ENCODE measurements around a stretch of chr1.

GRCh38 chr1:17563643-17564432, 24.3 kb downstream of the ARHGEF10L start:
- RRBS: no CpG with 5 or more reads among the region's 9 CpGs

DNA sequence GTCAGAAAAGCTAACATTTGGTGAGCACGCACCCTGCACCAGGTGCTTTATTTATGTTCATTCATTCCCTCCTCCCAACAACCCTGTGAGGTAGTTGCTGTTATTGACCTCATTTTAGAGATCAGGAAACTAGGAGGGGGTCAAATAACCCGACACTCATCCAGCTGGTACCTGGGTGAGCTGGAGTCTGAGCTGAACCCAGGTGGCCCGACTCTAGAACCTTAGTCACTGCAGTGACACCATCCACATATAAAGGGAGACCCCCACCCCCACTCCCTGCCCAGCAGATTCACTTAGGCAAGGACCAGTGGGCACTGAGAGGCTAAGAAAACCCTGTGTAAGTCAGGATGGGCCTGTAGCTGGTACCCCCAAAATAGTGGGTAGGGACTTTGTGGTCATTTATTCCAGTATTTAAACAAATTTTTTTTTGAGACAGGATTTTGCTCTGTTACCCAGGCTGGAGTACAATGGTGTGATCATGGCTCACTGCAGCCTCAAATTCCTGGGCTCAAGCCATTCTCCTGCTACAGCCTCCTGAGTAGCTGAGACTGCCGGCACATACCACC, 44.0 kb downstream of the ARHGEF10L start:
- RRBS: no CpG with 5 or more reads among the region's 4 CpGs

GRCh38 chr1:17595260-17596217, 56.0 kb downstream of the ARHGEF10L start:
- RRBS: 84% methylated on average over 3 of the region's 22 CpGs

DNA sequence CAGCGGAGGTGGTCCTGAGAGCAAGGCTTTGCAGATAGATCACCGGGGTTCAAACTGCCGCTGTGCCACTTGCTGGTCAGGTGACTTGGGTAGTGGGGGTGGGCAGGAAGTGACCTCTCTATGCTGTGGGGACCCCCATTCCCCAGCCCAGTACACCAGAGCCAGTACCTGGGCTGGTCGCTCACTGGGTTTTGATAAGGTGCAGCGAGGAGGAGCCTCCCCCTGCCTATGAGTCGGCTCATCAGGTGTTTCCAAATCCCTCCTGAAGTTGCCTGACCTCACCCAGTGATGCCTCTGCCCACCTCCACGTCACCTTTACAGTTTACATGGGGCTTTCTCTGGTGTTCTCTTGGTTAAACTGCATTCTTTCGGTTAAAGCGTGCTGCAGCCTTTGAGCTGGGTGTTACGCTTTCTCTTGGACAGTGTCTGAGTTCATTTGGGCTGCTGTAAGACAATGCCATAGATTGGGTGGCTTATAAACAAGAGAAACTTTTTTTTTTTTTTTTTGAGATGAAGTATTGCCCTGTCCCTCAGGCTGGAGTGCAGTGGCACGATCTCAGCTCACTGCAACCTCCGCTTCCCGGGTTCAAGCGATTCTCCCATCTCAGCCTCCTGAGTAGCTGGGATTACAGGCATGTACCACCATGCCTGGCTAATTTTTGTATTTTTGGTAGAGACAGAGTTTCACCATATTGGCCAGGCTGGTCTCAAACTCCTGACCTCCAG, 58.3 kb downstream of the ARHGEF10L start:
- RRBS: no CpG with 5 or more reads among the region's 14 CpGs

GRCh38 chr1:17604966-17605363, 65.5 kb downstream of the ARHGEF10L start:
- RRBS: no CpG with 5 or more reads among the region's 3 CpGs

- RRBS: 69% methylated on average over 2 of the region's 22 CpGs
Measured at GRCh38 chr1:17648393-17649257, 106.5 kb upstream of the ACTL8 start.

- RRBS: no CpG with 5 or more reads among the region's 7 CpGs
Measured at GRCh38 chr1:17666962-17667575, 88.1 kb upstream of the ACTL8 start.

DNA sequence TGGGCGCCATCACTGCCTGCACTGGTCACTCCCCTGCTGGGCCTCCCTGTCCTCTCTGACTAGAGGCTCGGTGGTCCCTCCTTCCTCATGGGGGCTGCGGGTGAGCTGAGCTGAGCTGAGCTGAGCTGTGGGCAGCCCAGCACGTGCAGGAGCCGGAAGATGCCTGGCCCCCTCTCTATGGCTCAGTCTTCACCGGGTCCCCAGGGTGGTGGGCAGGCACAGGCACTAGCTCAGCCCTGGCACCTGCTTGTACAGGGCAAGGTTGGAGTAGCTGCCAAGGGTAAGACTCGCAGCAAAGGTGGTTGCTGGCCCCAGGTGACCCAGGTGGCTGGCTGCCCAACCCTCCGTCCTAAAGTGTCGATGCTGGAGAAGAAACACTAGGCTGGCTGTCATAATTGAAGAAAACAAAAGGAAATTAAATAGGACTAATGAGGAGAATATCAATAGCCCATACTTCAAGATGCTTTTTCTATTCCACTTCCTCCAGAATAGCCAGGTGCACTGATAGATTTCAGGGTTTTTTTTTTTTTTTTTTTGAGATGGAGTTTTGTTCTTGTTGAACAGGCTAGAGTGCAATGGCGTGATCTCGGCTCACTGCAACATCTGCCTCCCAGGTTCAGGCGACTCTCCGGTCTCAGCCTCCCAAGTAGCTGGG, 77.1 kb upstream of the ACTL8 start:
- RRBS: no CpG with 5 or more reads among the region's 13 CpGs

GRCh38 chr1:18107162-18107451, 491 bp upstream of the IGSF21 start:
- RRBS: no CpG with 5 or more reads among the region's 7 CpGs

DNA sequence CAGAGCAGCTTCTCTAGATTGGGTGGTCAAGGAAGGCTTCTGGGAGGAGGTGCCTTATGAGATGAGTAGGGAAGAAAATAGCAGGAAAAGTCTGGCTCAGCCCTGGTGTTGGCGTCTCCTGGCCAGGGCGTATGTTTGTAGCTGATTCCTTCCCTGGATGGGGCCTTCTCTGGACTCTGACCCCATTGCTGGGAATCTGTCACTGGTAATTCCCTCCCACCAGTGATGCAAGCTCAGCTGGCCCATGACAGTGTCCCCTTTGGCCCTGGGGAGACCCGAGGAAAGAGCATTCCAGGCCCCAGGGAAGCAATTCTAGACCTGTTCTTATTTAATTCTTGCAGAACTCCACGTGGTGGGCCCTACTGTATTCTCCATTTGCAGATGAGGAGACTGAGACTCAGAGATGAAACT, 20.7 kb downstream of the IGSF21 start:
- RRBS: no CpG with 5 or more reads among the region's 4 CpGs

DNA sequence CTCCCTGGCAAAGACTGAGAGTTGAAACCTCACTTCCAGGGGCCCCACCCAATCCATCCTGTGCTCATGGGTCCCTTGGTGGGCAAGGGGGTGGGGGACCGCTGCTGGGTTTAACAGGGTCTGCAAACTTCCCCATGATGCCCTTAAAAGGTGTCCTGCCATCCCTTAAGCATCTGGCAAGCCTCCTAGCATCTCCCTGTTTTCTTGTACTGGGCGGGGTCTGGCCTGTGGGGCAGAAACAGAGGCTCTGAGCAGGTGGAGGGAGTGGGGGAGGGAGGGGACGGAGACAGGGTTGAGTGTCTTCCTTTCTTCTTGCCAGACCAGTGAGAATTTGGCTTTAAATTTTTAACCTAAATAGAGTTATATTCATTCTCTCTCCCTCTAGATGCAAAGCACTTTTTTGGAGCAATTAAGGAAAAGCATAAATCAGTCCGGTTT, 25.1 kb downstream of the IGSF21 start:
- RRBS: no CpG with 5 or more reads among the region's 4 CpGs

DNA sequence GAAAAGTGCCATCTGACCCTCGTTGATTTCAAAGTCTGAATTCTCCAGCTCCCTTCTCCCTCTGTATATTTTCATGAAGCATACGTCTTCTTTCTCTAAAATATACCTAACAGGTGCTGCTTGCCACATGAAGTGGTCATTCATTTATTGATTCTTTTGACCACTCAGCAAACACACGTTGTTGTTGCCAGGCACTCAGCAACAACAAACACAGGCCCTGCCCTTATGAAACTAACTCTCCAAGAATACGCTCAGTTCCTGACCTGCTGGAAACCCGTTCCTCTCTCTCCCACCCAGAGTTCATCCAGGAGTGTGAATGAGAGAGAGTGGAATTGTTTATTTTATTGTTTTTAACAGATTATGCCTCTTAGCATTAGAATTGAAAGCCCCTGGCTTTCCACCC, 181.3 kb upstream of the KLHDC7A start:
- RRBS: no CpG with 5 or more reads among the region's 5 CpGs

- RRBS: 3% methylated on average over 32 of the region's 64 CpGs
Measured at GRCh38 chr1:18646543-18647244, 16.0 kb downstream of the PAX7 start.

- RRBS: no CpG with 5 or more reads among the region's 2 CpGs
Measured at GRCh38 chr1:18705270-18705501, 74.5 kb downstream of the PAX7 start.

DNA sequence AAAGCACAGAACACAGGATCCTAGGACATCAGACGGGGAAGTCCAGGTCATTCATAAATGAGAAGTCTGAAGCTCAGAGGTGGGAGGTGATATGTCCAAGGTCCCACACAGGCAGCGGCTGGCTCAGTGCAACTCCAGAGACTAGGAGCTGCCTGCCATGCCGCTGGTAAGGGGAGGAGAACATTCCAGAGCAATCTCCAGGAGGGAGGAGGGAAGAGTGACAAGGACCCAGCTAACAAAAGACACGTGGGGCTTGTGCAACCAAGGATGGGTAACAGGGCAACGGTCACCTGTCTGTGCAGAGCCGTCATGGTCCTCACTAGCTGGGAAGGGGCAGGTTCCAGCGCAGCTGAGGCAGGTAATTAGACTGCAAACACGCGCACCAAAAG, 19.5 kb downstream of the IFFO2 start:
- RRBS: no CpG with 5 or more reads among the region's 9 CpGs

- RRBS: no CpG with 5 or more reads among the region's 18 CpGs
Measured at GRCh38 chr1:18949808-18950401, 6.6 kb downstream of the IFFO2 start.

DNA sequence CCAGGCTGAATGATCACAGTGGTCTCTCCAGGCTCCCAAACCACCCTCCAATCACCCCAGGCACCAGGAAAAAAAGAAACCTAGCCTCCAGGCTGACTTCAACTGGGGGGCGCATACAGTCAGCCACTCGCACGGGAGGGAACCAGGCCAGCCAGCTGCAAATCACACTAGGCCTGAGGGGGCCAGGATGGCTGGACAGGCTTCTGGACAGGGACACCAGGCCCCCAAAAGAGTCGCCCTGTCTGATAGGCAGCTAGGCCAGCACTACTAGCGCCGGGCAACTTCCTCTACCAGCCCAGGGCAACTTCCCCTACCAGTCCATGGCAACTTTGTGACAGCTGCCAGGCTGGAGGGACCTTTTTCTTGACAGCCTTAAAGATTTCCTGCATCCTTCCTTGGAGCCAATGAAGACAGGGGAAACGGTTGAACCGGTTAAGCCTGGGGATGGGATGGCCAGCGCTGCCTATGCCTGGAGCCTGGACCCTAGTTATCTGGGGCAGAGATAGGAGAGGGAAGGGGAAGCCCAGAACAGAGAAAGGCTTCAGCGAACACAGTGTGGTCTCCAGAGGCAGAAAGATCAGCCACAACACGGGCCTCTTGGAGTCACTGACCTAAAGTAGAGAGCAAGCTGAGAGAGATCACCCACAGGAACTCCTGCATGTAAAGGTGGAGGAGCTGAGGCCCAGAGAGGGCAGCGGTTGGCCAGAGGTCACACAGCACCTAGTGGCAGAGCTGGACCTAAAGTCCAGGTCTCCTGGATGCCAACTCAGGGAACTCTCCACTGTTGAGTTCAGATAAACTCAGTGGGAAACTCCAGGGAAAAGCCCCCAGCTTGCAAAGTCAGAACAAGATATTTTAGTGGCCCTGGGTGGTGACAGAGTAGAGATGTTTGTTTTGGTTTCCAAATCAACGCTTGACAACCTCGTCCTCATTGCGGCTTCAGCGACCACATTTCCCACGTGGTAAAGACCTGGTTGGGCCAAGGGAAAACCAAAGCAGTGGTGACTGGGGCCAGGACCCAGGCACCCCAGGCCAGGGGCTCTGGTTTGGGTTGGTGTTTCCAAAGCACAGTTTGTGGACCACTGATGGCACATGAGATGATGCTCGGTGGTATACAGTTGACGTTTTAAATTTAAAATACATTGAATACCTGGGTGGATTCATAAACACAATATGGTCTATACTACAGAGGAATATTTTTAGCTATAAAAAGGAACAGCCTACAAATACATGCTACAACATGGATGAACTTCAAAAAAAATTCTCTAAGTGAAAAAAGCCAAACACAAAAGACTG, 4.7 kb downstream of the IFFO2 start:
- RRBS: no CpG with 5 or more reads among the region's 19 CpGs

GRCh38 chr1:18955417-18956391, 772 bp downstream of the IFFO2 start:
- RRBS: 1% methylated on average over 62 of the region's 122 CpGs

GRCh38 chr1:19007439-19008097, 51.1 kb upstream of the IFFO2 start:
- RRBS: no CpG with 5 or more reads among the region's 5 CpGs

DNA sequence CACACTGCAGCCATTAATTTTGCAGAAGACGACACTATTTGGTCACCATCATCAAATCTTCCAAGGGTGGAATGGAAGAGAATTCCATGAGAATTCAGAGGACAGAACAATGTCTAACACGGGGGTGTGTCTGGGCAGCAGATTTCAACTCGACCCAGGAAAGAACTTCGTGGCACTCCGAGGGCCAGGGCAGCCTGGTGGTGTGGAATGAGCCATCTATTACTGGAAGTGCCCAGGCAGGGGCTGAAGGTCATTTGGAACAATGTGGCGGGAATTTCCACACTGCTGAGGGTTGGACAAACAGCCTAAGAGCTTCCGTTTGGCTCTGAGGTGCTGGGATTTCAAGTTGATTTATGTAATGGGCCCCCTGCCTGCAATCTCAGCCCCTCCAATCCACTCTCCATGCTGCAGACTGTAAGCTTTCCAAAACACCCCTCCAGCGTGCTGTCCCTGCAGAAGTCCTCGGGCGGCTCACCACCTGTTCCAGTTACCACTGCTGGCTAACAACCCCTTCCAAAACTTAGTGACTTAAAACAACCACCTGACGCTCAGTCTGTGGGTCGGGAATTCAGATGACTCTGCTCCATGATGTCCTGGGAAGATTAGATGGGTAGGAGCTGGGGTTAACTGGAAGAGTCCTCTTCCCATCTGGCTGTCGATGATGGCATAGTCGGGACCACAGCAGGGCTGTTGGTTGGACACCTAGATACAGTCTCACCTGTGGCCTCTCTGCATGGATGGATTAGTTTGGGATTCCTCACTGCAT, 89.5 kb upstream of the IFFO2 start:
- RRBS: no CpG with 5 or more reads among the region's 14 CpGs

Measured in GM12891 (cell line).